Fibroblast of the aortic adventitia (primary cell): ENCODE measurements around a stretch of chr12.

DNA sequence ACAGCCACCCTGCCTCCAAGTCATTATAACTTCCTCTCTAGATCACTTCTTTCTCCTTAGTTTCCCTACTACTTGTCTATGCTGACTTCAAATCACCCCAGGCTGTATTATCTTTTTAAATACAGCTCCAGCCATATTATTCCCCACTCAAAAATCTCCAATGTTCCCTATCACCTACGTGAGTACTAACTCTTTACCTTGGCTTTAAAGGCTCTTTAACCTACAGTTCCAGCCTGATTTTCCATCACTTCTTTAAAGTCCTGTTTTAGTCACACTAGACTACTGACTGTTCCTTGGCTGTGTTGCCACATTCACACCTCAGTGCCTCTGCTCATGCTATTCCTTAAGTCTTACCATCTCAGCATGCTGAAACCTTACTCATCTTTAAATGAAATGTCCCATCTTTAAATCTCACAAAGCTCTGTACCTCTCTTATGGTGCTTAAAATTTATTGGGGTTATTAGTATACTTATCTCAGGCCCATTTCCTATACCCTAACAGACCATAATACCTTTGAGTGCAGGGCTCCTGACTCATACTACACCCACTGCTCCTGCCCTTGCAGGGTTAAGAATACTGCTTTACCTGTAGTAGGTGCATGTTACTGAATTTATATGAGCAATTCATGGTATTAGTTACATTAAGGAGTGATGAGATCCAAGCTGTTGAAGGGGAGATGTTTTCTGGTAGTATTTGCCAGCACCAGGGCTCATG lies 4.4 kb downstream of the LPCAT3 start:
- CAGE, long polyA plus RNA, result no peak

GRCh38 chr12:7059509-7060056 lies 935 bp upstream of the C1S start:
- CAGE, long polyA plus RNA, result no peak

DNA sequence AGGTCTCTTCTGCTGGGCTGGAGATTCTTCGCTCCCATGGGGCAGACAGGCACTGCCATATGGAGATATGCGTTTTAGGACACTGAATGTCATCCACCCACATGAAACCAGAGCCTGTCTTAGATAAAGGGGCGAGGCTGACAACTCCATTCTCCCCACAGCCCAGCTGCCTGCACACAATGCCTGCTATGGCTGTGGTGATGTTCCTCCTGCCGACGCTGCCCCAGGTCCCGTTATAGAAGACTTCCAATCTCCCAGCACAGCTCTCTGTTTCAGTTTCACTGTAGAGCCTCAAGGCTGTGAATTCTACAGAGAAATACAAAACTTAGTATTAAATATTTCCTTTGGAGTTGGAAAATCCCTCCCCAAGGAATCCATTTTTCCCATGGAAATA lies 69.5 kb downstream of the ACSM4 start:
- CAGE, long polyA plus RNA, result no peak

GRCh38 chr12:7638524-7639072 lies 27.1 kb downstream of the APOBEC1 start:
- CAGE, long polyA plus RNA, result no peak

DNA sequence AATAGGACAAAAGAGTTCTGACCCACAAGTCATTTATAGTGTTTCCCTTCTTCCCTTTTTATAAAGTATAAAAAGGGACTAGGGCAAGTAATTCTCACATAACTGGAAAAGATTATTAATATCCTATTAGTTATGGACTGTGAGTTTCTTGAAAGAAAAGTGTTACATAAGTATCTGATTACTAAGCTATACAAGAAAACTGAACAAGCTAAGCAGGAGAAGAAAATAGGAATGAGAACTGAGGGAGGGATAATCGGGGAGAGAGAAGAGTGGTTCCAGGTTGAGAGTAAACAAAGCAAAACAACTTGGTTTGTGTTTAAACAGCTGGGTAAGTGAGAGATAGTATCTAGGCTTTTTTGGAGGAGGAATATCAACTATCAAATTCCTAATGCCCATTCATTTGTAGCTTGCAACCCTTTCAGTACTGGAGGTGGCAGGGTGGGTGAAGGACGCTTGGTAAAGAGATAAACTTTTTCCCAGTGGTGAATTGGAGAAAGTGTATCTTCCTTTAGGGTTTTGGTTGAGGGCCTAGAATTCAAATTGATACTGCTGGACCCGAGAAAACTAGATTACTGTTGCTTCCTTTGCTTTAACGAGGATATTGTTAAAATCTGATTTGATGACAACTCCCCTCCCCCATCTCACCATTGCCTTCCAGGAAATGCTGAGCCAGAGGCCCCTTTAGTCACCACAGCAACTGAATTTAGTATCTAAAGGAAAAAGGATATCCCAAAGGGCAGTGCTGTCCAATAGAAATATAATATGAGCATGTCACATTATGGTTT lies 1.9 kb upstream of the SLC2A3 start:
- CAGE, long polyA plus RNA, result no peak

DNA sequence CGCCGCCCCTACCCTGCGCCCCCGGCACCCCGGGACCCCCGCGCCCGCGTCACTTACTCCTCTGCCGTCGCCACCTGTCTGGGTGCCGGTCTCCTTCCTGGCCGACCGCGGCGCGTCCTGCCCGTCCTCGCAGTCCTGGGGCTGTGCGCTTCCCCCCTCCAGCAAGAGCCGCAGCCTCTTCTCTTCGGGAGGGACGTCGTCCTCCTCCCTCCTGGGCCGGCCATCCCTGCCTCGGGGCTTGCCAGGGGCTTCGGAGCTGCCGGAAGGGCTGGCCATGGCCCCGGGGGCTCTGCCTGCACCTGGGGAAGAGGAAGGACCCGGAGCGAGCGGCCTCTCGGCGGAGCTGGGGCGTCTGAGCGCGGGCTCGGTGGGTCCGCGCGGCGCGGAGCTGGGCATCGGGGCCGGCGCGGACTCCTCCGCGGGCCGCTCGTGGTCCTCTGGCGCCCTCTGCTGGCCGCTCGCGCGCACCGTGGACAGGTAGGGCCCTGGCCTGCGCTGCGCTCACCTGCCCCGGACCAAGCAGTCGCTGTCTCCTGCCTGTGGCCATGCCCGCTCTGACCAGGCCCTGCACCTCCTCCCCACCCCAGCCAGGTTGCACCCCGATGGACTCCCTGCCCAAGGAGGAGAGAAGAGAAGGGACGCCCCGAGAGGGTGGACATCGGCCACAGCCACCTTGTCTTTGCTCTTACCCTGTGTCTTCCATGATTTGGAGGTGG lies 65.4 kb upstream of the CLEC6A start:
- CAGE, long polyA plus RNA, result no peak

DNA sequence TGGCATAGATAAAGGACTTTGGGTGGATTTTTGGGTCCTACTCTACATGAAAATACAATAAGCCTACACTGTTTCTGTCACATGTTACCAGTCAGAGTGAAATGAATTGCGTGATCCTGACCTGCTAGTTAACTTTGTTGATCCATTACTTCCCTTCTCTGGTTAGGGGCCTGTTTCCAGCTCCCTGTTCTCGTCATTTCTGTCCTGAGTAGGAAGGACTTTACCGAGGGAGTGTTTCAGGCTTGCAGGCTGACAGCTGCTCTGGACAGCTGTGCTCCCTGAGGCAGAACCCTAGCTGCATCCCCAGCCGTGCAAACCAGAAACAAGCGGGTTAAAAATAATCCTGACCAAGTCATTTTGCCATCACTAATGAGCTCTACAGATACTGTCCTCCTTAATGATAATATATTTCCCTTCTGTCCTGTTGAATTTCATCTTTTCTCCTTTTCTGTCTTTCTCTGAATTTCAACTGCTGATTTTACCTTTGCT lies 1.5 kb downstream of the AICDA start:
- CAGE, long polyA plus RNA, result no peak

DNA sequence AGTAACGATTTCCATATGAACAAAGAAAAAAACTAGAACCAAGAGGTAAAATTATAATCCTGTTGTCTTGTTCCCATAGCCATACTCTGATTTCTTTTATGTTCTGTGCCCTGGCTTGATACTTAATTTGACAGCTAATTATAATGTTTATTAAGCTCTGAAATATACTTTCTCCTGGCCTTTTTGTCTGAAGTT lies 51.9 kb downstream of the A2M start:
- CAGE, long polyA plus RNA, result no peak

- CAGE, long polyA plus RNA, result no peak
Measured at GRCh38 chr12:9064130-9064771, 51.5 kb downstream of the A2M start.

GRCh38 chr12:9065897-9066683 lies 49.6 kb downstream of the A2M start:
- CAGE, long polyA plus RNA, result no peak

- CAGE, long polyA plus RNA, result no peak
Measured at GRCh38 chr12:9109633-9110295, 6.0 kb downstream of the A2M start.

GRCh38 chr12:9124059-9125185 lies 8.7 kb upstream of the A2M start:
- CAGE, long polyA plus RNA, result no peak

DNA sequence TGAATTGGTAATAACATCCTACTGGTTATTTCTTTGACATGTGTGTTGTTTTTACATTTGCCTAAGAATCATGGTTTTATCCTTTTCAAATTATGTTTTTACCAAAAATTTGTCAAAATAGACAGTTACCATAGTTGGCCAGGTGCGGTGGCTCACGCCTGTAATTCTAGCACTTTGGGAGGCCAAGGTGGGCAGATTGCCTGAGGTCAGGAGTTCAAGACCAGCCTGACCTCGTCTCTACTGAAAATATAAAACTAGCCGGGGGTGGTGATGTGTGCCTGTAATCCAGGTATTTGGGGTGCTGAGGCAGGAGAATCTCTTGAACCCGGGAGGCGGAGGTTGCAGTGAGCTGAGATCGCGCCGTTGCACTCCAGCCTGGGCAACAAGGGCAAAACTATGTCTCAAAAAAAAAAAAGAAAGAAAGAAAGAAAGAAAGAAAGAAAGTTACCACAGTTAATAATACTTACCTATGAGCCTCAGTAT lies 12.8 kb upstream of the PZP start:
- CAGE, long polyA plus RNA, result no peak

DNA sequence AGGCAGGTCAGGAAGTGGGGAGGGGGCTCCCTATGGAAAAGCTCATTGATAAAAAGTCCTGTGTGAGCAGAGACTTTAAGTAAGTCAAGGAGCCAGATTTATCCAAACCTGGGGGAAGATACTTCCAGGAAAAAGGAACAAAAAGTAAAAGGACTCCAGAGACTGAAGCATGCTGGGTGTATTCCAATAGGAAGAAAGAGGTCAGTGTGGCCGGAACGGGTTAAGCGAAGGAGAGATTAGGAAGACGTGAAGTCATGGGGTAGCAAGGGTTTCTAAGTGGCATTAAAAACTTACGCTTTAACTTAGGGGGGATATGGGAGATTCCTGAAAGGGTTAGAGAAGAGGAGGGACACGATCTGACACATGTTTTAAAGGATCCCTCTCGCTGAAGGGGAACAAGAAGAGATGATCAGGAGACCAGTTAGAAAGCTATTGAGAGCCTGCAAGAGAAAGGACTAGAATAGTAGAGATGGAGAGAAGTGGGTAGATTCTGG lies 29.7 kb upstream of the PZP start:
- CAGE, long polyA plus RNA, result no peak

DNA sequence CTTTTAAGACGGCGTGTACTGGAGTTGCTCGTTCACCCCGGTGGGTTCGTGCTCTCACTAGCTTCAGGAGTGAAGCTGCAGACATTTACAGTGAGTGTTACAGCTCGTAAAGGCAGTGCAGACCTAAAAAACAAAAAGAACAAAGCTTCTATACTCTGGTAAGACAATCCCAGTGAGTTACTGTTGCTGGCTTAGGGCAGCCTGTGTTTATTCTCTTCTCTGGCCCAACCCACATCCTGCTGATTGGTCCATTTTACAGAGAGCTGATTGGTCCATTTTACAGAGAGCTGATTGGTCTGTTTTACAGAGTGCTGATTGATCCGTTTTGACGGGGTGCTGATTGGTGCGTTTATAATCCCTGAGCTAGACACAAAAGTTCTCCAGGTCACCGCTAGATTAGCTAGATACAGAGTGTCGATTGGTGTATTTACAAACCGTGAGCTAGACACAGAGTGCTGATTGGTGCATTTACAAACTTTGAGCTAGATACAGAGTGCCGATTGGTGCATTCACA lies 158.0 kb downstream of the KLRB1 start:
- CAGE, long polyA plus RNA, result no peak

- CAGE, long polyA plus RNA, result no peak
Measured at GRCh38 chr12:9450234-9450584, 157.5 kb downstream of the KLRB1 start.

- CAGE, long polyA plus RNA, result no peak
Measured at GRCh38 chr12:9647264-9647786, 22.2 kb upstream of the CLEC2D start.

DNA sequence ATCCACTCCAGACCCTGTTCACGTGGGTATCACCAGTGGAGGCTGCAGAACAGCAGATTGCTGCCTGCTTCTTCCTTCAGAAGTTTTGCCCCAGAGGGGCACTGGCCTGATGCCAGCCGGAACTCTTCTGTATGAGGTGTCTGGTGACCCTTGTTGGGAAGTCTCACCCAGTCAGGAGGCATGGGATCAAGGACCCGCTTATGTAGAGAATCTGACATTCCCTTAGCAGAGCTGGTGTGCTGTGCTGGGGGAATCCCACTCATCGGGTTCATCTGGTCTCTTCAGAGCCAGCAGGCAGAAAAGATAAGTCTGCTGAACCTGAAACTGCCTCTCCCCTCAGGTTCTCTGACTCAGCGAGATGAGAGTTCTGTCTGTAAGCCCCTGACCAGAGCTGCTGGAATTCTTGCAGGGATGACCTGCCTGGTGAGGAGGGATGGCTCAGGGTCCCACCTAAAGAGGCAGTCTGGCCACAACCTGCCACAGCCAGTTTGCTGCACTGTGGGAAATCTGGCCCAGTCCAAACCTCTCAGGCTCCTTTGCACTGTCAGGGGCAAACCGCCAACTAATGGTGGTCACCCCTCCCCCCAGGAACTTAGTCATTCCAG lies 3.9 kb downstream of the CLEC2D start:
- CAGE, long polyA plus RNA, result no peak

DNA sequence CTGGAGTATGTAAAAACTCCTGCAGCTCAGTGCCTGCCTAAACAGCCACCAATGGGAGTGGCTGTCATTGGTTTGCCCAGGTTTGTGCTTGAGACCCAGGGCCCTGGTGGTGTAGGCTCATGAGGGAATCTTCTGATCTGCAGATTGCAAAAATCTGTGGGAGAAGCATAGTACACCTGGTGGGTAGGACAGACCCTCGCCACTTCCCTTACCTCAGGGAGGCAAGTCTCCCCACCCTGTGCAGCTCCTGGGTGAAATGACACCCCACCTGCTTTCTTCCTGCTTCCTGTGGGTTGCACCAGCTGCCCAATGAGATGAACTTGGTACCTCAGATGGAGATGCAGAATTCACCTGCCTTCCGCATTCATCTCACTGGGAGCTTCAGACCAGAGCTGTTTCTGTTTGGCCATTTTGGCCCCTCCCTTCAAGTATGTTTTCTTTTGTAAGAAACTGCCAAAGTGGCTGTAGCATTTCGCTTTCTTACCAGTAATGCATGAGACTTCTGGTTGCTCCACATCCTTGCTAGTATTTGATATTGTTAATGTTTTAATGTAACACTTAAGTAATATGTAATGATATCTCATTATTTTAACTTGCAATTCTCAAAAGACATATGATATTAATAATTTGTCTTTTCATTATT lies 4.7 kb downstream of the CLEC2D start:
- CAGE, long polyA plus RNA, result no peak

DNA sequence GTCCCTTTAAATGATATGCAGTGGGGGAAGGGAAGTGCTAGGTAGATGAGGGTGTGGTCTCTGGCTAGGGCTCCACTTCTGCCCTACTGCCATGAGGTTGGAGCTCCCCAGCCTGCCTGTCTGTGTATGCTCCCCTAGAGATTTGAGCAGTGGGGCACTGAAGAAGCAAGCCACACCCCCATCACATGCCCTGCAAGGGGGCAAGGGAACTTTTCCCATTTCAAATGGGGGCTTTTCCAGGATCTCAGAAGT lies 37.9 kb downstream of the CLEC2D start:
- CAGE, long polyA plus RNA, result no peak